Right ventricle myocardium (tissue), 1 donor: ENCODE data around the gene SPDYE17.

GRCh38 chr7:76303890-76304624 is 1.6 kb downstream of the HSPB1 start:
- PRO-cap, 2 experiments: no peak in any of the 2 experiments

- PRO-cap, 2 experiments: no peak in any of the 2 experiments
These were observed 7.4 kb downstream of the YWHAG start for GRCh38 chr7:76351216-76351910.

- PRO-cap, 2 experiments: peak in 2 of 2 experiments; most common plus-strand start chr7:76359903 (in 2); most common minus-strand start chr7:76359816 (in 2)
These were observed 887 bp upstream of the YWHAG start for GRCh38 chr7:76359719-76360036.

- PRO-cap, 2 experiments: no peak in any of the 2 experiments
These were observed 20.2 kb downstream of the SSC4D start for GRCh38 chr7:76388992-76389917.

GRCh38 chr7:77006011-77006409 is 26.2 kb downstream of the SPDYE17 start:
- PRO-cap, 2 experiments: no peak in any of the 2 experiments

DNA sequence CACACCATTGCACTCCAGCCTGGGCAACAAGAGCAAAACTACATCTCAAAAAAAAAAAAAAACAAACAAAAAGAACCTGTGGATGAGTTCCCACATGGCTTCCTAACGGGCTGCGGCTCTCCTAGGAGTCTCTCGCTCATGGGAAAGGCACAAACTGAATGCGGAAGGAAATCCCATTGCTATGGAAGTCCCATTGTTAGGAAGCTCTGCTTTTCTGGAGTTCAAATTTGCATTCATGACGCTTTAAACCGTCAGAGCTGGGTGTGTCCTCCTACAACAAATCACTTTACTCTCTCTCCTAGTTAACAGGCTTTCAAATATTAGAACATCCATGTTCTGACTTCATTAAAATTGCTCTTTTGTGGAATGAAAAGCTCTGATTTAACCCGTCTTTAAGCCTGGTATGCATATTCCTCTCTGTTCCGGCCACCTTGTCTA is at the start of gene SPDYE17:
TSS of gene SPDYE17 (minus strand) at position 198 of the 438 bp plus-strand sequence.
- PRO-cap, 2 experiments: no peak in any of the 2 experiments

DNA sequence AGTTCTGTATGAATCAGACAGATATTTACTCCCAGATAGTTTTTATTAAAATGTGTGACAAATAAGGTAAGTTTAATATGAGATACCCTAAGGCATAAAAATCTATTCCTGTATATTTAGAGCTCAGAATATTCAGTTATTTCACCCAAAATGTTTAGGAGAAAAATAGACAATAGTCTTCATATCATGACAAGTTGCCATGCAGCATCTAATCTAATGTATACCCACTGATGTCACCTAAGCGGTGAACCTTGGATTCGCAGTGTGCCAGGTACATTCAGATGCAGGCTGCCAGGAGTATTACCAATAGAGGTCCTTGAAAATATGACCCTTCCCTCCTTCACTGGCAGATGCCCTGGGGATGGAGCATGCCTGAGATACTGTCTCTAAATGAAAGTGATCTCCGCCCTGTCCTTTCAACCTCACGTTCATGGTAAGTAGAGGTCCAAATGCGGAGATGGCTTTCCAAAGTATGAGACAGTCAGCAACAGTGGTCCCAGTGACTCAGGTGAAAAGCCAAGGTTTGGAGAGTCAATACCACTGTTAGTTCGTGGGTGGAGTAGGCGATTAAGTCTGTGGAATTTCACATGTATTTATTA is 1.6 kb downstream of the FGL2 start:
- PRO-cap, 2 experiments: no peak in any of the 2 experiments

DNA sequence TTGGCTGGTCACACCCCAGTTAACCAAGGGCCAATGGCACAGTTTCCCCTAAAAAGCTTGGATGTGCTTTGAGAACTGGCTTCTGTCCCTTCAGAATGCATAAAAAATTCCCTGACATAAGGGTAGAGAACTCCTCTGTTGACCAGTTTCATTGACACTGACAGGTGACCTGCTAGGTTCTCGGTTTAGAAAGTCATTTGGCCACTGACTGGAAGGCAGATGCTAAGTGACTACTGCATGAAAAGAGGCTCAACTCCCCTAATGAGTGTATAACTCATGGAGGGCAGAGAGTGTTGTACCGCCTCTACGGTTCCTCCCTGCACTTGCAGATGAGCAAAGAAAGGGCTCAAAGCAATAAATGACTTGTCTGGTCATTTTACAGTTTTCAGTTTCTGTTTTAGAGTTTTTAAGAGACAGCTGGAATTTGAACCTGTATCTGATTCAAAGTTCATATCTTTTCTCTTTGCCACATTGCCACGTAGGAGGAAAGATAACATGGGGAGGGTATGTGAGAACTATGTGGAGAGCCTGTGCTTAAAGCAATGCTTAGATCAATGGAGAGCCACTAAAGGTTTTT is 2.9 kb upstream of the FGL2 start:
- PRO-cap, 2 experiments: no peak in any of the 2 experiments

DNA sequence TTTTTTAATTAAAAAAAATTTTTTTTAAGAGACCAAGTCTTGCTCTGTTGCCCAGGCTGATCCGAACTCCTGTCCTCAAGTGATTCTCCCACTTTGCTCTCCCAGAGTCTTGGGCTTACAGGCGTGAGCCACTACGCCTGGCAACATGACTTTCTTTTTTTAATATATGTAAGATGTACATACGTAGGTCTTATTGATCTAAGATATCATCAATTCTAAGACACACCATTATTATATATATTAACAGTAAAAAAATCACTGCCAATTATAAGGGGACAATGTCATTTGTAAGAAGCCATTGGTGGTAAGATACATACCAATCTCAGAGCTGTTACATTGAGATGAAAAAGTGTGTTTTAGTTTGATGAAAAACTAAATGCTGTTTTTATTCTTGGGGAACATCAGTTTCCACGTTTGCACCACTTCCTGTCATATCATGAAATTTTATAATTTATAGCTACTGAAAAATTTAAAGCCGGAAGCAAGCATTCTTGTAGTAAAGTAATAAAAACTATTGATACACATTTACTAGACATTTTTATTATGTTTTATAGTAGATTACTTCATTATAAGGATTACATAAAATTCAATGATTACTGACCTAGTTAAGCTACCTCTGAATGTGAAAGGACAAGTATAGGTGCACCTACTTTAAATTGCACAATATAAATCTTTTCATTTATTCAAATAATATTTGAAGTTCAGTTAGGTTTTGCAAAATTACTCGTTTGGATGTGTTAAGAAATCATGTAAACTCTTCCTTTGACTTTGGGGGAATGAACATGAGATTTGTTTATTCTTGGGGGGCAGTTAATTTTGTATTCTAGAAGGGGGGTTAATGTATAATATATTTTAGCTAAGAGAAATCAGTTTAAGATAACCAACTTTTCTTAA is 64.5 kb downstream of the PTPN12 start:
- PRO-cap, 2 experiments: no peak in any of the 2 experiments

DNA sequence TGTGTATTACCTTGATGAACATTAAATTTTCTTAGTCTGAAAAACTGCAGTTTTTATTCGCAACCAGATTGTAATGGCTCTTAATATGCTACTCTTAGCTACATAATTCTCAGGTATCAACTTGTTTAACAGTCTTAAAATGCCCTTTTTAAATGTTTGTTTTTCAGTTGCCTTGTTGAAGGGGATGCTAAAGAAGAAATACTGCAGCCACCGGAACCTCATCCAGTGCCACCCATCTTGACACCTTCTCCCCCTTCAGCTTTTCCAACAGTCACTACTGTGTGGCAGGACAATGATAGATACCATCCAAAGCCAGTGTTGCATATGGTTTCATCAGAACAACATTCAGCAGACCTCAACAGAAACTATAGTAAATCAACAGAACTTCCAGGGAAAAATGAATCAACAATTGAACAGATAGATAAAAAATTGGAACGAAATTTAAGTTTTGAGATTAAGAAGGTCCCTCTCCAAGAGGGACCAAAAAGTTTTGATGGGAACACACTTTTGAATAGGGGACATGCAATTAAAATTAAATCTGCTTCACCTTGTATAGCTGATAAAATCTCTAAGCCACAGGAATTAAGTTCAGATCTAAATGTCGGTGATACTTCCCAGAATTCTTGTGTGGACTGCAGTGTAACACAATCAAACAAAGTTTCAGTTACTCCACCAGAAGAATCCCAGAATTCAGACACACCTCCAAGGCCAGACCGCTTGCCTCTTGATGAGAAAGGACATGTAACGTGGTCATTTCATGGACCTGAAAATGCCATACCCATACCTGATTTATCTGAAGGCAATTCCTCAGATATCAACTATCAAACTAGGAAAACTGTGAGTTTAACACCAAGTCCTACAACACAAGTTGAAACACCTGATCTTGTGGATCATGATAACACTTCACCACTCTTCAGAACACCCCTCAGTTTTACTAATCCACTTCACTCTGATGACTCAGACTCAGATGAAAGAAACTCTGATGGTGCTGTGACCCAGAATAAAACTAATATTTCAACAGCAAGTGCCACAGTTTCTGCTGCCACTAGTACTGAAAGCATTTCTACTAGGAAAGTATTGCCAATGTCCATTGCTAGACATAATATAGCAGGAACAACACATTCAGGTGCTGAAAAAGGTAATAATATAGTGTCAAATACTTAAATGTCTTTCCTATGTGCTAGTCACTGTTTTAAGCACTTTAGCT is 69.3 kb upstream of the RSBN1L start:
- PRO-cap, 2 experiments: no peak in any of the 2 experiments

DNA sequence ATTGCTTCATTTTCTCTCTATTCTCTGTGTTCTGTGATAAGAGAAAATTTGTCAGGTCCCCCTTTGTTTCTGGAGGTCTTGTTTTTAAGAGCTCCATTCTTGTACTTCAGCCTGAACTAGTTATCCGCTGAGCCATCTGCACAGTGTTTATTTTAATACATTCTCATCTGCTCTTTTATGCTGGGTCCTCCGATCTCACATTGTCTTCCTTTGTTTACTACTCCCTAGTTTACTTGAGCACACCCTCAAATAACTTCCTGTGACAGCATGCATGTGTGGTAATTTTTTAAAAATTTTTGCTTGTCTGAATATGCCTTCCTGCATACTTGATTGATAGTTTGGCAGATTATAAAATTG is 31.7 kb downstream of the RSBN1L start:
- PRO-cap, 2 experiments: no peak in any of the 2 experiments

- PRO-cap, 2 experiments: no peak in any of the 2 experiments
These were observed 36.2 kb upstream of the TMEM60 start for GRCh38 chr7:77834425-77834901.

DNA sequence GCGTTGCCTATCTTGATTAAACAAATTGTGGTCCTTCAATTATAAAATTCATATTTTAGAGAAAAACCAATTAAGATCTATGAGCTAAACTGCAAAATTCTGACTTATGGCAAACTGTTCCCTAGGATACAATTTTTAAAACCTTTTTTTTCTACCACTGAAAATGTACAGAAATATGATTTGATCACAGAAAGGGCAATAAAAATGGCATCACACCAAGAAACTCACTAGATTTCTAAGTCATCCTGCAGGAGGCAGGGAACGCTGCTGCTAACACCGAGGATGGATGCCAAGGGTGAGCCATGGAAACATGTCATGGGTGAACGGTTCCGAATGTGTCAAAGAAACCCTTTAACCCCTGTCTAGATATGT is 220.2 kb upstream of the TMEM60 start:
- PRO-cap, 2 experiments: no peak in any of the 2 experiments

GRCh38 chr7:79235147-79235930 is 218.1 kb downstream of the MAGI2 start:
- PRO-cap, 2 experiments: no peak in any of the 2 experiments

DNA sequence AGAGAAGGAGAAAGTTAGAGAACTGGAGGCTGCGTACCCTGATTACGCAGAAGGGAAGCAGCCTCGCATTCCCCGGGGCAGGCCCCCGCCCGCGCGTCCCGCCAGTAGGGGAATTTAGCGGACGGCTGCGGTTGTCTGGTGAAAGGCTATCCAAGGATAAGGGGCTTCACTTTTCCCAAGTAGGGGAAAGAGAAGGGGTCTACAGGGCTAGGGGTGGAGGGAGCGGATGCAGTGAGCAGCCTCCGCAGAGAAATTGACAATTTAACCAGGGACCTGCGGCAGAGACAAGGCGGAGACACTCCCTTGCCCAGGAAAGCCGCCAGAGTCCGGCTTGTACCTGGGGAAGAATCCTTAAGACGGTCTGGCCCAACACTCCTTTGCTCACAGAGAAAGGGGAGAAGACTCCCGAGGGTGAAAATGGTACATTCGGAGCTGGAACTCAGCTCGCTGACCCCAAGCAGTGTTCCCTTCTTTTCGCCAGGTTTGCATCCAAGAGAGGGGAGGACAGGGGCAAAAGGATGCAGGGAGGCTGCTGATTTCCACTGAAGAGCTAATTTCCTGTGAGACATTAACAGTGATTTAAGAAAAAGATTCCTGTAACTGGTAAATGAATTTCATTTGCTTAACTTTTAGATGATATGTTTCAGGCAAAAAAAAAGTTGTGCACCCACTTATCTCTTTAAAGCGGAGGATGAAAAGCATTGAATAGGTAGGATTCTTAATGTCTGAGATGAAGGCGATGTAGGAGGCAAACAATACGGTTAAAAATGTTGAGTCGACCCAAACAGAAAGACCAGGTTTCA is 1.1 kb upstream of the MAGI2 start:
- PRO-cap, 2 experiments: peak in 1 of 2 experiments; most common plus-strand start position 96 of the sequence (in 1)

DNA sequence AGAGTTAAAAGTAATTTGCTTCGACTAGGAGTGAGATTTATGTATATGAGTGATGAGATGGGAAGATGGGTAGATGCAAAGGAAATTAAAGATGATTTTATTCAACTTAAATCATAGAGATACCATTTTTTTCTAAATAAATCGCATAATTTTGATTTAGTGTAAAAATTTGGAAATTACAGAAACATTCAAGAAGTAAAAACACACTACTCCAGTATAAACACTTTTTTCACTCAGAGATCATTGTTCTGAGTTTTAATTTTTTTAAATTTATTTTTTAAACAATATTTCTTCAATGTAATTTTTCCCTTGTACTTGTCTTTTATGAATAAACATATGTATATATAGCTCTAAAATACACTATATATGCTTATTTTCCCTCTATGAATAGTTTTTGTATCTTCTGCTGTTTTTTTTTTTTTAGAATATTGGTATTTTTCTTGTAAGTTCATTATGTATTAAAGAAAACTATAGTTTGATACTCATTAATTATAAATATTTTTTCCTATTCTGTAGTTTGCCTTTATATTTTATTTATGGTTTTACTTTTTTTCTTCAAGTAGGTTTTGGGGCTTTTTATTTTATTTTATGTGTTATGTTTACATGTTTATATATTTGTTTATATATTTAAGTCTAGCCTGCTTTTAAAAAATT is 39.5 kb downstream of the GNAI1 start:
- PRO-cap, 2 experiments: no peak in any of the 2 experiments

DNA sequence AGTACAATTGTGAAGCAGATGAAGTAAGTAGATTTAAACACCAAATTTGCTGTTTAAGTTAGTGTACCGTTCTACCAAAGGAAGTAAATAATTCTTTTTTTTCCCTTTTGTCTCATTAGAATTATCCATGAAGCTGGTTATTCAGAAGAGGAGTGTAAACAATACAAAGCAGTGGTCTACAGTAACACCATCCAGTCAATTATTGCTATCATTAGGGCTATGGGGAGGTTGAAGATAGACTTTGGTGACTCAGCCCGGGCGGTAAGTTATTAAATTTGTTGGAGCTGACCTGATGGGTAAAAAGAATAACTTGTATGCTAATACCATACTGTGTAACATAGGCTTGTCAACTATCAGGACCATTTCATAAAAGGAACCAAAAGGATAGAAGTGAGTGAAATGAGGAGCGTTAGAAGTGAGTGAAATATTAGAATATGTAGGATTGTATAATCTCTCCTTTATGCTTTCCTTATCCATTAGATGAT is 54.4 kb downstream of the GNAI1 start:
- PRO-cap, 2 experiments: no peak in any of the 2 experiments

DNA sequence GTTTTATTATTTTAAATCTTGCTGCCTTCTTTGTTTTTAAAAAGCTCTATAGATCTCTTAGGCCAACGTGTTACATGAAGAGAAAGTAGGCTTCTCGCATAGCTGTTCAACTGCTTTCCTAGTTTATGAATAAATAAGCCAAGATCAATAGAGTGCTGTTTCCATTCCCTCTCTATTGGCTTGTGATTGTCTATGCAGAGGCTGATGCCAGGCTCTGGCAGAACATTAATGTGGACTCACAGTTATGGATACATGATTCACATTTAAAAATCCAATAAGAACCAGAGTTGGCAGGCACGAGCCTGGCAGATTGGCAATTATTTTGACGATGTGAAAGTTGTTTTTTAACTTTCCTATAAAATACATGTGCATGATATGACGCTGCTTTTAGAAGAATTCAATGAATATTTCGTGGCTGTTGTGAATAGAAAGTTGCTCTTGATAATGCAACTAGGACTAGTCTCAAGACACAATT is 137.5 kb downstream of the GNAT3 start:
- PRO-cap, 2 experiments: no peak in any of the 2 experiments

GRCh38 chr7:80735226-80735745 is 96.8 kb downstream of the CD36 start:
- PRO-cap, 2 experiments: peak in 1 of 2 experiments; most common plus-strand start chr7:80735547 (in 1)

DNA sequence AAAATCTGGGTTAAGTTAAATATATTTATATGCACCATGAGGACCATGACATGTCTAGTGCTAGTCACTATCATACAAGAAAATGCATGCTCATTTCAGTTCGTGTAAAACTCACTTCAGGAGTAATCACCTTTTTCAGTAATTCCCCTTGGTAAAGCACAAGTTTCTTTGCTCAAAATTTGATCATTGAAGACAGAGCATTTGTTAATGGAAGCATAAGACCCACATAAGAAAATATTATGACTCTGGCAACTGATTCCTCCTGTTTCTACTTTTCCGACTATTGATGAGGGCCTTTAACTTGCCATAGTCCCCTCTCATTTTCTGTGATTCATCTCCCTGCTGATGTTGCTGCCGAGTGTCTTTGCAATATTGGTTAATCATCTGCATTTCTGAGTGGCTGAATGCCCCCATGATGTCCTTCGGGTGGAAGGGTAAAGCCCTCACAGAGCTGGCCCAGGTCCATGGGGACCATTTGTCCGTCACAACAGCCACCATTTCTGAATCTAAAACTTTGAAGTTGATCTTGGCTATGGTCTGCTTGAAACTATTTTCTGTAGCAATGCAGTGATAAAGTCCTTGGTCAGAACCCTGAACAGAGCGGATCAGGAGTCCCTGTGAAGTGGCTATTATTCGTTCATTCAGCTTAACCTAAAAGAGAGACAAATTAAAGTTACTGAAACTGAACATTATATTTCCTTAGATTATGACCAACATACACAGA is 106.4 kb downstream of the CD36 start:
- PRO-cap, 2 experiments: no peak in any of the 2 experiments